ENCODE measurements around a stretch of chr2.

GRCh38 chr2:12010733-12011150 is 264.3 kb downstream of the LPIN1 start:
- RRBS, 2 experiments: no CpG with 5 or more reads among the region's 5 CpGs

DNA sequence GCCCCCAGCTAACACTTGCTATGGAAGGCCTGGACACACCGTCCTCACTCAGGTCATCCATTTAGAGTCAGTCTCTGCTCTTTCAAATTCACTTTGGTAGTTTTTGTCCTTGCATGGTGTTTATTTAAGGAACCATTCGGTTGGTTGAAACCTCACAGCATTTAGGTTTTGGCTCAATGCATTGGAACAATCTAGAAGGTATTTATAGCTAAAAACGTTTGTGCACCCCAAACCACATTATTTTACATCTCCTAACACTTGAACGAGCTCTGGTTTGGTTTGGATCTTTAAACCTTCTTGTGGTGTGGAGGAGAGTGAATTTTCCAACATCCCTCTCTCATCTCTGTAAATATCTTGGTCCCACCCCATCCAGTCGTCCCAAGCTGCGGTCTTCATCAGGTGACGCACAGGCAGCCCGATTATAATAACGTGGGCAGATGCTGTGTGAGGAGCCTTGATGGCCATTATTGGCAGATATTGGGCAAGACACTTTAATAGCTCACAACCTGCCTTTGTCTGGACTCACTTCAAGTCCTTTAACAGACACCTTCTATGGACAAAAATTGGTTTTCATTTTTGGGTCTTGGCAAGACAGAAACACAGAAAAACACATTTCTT is 288.0 kb downstream of the LPIN1 start:
- RRBS, 2 experiments: no CpG with 5 or more reads among the region's 9 CpGs

- RRBS, 2 experiments: no CpG with 5 or more reads among the region's 5 CpGs
Measured at GRCh38 chr2:12313593-12314194, 403.0 kb upstream of the TRIB2 start.

DNA sequence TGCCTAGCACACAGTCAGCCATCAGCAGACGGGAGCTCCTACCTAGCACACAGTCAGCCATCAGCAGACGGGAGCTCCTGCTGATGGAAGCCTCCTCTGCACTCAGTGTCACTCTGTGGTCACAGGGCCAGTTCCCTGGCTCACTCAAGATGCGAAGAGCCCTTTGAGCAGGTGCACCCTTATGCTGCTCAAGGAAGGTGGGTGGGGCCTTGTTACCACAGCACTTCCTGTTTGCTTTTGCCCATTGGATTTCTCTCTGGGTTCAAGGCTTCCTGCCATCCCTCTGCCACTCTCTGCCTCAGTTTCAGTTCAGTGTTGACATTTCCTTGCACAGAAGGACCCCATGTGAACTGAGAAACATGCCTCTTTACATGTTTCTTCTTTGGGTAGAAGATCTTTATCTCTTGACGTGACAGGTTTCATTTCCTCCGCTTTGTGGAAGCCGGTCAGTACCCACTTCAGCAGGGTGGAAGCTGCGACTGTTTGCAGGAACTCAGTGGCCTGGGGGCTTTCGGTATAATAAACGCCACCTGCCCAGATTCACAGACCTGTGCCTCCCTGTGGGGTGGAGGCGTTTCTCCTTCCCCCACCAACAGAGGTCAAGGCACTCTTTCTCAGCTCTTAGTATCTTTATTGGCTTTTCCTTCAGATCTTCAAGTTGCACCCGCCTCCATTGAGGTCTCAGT is 11.6 kb downstream of the TRIB2 start:
- RRBS, 2 experiments: no CpG with 5 or more reads among the region's 11 CpGs

DNA sequence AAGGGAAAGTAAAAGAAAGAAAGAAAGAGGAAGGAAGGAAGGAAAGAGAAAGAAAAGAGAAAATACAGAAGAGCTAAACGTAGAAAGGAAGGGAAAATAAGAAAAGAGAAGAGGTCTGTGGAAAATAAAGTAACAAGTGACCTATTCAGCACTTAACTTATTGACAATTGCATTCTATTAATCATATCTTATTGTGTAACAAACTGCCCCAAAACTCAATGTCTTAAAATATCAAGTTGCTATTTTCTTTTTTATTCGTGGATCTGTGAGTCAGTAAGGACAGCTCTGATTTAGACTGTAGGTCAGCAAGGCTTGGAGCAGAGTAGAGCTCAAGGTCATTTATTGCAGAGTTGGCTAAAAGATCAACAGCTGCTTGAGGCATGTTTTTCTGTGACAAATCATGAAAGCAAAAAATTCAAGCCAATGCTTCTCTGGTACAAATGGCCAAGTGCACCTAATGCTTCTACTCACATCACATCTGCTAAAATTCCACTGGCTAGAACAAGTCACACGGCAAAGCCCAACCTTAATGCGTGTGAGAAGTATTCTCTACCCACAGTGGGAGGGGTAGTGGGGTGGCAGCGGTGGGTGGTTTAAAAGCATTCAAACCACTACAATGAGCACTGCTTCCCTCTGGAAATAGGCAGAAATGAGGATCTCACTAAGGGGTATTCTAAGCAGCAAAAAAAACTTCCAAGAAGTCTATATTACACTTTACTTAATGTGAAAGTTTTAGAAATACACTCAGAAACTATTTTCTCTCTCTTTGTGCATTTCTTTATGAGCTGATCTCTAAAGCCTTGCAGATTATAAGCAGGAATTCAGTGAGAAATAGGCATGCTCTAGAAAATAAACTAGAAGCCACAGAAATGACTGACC is 497.7 kb upstream of the LRATD1 start:
- RRBS, 2 experiments: no CpG with 5 or more reads among the region's 5 CpGs

- RRBS, 2 experiments: no CpG with 5 or more reads among the region's 2 CpGs
Measured at GRCh38 chr2:14717740-14718045, 85.2 kb downstream of the LRATD1 start.

GRCh38 chr2:15170261-15170812 is 390.8 kb downstream of the NBAS start:
- RRBS, 2 experiments: no CpG with 5 or more reads among the region's 7 CpGs

DNA sequence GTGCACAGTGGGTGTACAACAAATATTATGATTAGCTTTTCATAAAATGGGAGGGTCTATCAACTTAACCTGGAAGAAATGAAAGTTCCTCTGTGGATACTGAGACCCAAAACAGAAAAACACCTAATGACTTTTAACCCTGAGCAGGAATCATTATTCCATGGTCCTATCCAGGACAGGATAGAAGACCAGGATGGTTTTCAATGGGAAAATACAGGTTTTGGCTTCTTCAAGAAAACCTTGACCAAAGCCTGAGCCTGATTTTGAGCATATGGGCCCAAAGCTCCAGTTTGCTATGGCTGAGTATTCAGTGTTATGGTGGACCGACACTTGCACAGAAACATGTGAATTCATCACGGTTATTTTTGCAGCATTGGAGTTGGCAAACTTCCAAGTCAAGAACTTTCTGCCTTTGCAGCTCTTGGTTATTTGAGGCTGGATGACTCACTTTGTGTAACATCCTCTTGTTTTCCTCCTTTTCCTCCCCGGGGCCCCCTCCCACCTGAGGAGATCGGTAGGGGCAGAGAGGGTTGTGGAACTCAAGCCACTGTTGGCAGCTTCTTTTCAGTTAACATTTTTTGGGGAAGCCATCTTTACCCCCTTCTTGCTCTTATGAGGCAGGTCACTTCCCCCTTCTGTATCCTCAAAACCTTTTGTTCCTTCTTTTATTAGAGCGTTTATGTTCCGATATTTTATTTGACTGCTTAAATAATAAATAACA is 48.5 kb downstream of the DDX1 start:
- RRBS, 2 experiments: no CpG with 5 or more reads among the region's 6 CpGs

DNA sequence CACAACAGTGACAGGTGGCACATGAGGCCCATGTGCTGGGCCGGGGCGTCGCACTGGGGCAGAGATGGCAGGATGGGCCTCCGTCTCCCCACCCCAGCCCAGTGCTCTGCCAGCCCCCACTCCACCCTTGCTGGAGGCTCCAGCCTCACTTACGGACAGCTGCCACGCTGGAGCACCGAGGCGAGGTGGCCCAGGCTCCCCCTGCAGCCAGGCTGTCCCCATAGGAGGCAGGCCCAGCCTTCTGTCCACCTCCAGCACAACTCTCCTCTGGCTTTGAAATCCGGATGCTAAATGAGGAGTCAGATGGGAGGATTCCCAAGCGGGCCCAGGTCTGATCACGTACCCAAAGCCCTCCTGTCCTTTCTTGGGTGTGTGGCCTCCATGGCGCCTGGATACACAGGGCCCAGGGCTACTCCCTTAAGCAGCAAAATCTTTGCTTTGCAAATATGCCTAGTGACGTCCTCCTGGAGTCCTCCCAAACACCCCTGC is 170.6 kb upstream of the MYCN start:
- RRBS, 2 experiments: 86% methylated on average over 3 of the region's 13 CpGs; no CpG with 5 or more reads in 1 of the 2 experiments

DNA sequence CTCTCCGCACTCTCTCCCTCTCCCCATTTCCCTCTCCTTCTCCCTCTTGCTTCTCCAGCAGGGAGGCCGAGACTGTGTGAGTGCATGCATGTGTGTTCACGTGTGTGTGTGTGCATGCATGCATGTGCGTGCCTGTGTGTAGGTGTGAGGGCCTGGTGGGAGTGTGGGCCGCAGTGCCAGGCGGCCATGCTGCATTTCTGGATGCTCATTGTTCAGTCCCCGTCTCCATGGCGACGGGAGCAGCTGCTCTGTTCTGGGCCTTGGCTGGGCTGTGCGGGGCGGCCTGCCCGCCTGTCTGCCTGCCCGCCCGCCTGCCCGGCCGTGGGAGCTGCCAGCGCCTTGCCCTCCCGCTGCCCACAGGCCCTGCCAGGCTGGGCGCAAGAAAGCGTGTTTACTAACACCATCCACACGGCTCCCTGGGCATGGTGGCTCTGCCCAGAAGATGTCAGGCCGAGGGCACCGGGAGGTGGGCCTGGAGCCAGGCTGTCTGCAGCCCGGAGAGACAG is 43.9 kb downstream of the MYCN start:
- RRBS, 2 experiments: 70 to 91% methylated on average over 1 of the region's 24 CpGs

- RRBS, 2 experiments: no CpG with 5 or more reads among the region's 2 CpGs
Measured at GRCh38 chr2:16548383-16548957, 117.2 kb downstream of the CYRIA start.

GRCh38 chr2:16602985-16604028 is 62.3 kb downstream of the CYRIA start:
- RRBS, 2 experiments: no CpG with 5 or more reads among the region's 10 CpGs

- RRBS, 2 experiments: no CpG with 5 or more reads among the region's 11 CpGs
Measured at GRCh38 chr2:16614278-16615107, 51.1 kb downstream of the CYRIA start.

DNA sequence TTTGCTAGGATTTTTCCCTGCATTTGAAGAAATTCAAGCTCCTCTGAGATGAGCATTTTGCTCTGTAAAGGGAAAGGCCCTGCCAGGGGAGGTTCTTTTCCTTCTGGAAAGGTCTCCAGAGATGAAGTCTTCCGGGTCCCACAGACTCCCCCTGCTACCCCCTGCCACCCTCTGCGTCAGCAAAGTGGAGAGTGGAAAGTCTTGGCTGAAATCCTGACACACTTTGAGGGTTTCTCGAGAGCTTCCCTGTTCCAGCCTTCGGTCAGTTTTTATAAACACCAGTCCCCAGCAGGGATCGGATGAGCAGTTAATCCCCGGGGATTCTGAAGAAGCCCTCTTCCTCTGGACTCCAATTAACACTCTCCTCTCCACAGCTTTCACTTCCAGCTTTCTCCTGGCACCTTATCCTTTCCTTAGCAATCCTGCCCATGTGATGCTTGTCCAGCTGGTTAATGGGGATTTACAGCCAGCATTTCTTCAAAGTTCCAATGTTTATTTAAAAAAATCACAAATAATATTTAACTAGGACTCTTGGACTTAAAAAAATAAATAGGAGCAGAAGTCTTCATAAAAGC is 13.1 kb downstream of the CYRIA start:
- RRBS, 2 experiments: no CpG with 5 or more reads among the region's 6 CpGs

- RRBS, 2 experiments: no CpG with 5 or more reads among the region's 3 CpGs
Measured at GRCh38 chr2:16658131-16658656, 7.4 kb downstream of the CYRIA start.

- RRBS, 2 experiments: no CpG with 5 or more reads among the region's 4 CpGs
Measured at GRCh38 chr2:16828725-16829143, 163.1 kb upstream of the CYRIA start.

DNA sequence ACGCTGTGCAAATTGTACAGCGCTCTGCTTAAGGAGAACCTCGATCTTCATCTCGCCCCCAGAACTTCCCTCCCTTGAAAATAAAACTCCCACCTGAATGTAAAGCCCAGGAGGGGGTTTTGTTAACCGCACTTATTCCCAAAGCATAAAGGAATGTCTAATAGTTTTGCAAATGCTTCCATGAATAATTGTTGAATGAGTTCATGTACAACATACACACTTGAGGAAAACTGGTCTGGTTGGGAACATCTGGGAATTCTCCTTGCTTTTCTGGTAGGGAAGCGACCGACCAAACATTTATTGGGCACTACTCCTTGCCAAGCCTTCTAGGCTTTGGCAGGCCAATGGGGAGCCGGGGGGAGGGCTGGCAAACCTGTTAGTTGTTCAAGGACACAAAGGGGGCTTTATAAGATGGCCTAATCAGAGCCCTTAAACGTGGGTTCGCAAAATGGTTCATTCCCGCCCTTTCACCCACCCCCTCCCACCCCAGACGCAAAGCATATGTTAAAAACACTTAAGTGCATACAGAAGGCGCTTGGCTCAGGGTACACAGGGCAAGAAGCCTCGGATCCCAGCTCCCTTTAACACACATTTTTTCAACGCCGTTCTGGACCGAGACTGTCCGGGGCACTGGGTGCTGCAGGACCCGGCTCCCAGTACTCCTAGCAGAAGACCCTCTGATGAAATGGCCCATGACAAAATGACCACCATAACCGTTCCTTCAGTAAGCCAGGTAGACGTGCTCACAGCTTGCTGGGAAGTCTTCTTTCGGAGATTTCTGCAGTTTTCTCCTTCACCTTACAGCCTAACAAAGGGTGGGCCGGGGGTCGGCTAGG is 828 bp upstream of the VSNL1 start:
- RRBS, 2 experiments: 5% methylated on average over 2 of the region's 24 CpGs; no CpG with 5 or more reads in 1 of the 2 experiments

DNA sequence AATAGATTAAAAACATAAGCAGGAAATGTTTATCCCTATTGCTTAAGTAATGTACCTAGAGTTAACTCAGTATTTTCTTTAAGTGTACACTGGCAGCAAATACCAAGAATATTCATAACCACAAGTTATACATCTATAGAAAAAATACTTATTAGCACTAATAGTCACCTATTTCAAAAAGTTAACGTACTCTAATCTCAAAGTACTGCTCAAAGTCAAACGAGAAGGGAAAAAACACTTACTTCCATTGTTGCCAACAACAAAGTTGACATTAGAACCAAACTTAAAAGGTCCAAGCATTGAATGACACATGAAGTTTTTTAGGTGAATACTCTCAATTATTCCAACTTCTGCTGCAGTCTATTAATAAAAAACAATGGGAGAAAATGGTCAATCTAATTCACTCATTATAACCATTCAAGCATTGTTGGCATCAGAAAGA is 12.2 kb downstream of the SMC6 start:
- RRBS, 2 experiments: no CpG with 5 or more reads among the region's 2 CpGs

- RRBS, 2 experiments: no CpG with 5 or more reads among the region's 25 CpGs
Measured at GRCh38 chr2:17830515-17830967, 14.3 kb downstream of the MSGN1 start.

All from bronchial epithelial cell (primary cell).